Neutrophil (primary cell): ENCODE results near the genes FAM83G and MAP2K3.

DNA sequence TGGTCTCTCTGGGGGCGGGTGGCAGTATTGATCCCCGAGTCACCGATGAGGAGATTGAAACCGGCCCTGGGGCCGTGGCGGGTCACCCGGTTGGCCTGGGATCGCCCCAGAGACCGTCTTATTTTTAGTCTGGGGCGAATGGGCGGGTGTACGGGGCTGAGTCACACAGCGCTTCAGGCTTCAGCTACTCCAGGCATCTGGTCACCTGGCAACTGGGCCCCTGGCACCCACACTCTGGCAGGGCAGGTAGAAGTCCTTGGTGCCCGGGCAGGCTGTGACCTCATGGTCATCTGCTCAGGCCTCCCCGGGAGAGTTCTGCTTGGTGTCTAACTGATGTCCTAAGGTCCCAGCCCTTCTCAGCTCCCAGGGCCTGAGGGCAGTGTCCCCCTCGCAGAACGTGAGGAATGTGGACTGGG, 752 bp downstream of the MIEF2 start:
- PRO-cap, result no peak

- PRO-cap, result no peak
Measured at GRCh38 chr17:18569244-18569891, 74.8 kb downstream of the TBC1D28 start.

GRCh38 chr17:18994015-18994587, 10.5 kb downstream of the FAM83G start:
- PRO-cap, result no peak

GRCh38 chr17:19004629-19005084, at the start of gene FAM83G:
FAM83G (minus strand) TSS chr17:19004764.
- PRO-cap, result no peak

- PRO-cap, result no peak
Measured at GRCh38 chr17:19064278-19064784, 17.6 kb upstream of the GRAP start.

DNA sequence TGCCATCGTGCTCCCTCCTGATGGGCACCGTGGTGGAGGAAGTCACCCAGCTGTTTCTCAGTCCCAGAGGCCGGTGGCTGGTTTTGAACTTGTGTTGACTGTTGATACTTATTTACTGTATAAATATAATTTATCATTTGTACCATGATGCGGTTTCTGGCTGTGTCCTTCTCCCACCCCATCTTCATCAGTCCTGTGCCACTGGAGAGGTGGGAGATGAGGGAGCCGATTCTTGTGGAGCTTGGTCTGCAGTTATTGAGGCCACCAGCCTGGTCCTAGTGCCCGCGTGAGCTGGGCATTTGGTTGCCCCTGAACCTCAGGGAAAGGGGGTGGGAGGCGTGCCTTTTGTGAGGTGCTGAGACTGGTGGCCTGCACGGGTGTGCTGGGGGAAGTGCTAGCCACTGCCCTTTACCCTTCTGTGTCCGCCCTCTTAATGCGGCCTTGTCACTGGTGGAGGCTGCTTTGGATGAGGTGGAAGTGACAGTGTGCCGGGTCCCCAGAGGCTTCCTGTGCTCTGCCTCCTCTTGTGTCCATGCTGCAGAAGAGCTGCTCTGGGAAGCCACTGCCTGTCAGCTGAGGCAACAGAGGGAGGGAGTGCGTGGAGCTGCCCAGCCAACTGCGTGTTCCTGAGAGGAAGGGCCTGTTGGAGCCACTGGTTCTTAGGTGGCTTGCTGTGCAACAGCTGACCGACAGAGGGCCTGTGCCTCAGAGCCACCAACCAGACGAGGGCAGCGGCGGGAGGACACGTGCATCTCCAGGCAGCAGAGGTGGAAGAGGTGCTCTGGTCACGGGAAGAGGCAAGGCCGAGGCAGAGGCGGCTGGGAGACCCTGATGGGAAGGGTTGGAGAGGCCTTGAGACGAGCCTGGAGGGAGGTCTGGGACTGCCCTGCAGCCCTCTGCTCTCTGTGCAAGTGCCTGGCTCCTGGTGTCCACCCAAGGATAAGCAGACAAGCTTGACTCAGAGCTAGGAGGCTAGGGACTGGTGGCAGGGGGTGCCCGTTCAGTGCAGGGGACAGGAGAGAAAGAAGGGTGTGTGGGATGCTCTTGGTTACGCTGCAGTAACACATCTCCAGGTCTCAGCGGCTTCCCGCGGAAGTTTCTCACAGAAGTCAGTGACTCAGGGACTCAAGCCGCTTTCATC, 25.6 kb downstream of the B9D1 start:
- PRO-cap, result no peak

DNA sequence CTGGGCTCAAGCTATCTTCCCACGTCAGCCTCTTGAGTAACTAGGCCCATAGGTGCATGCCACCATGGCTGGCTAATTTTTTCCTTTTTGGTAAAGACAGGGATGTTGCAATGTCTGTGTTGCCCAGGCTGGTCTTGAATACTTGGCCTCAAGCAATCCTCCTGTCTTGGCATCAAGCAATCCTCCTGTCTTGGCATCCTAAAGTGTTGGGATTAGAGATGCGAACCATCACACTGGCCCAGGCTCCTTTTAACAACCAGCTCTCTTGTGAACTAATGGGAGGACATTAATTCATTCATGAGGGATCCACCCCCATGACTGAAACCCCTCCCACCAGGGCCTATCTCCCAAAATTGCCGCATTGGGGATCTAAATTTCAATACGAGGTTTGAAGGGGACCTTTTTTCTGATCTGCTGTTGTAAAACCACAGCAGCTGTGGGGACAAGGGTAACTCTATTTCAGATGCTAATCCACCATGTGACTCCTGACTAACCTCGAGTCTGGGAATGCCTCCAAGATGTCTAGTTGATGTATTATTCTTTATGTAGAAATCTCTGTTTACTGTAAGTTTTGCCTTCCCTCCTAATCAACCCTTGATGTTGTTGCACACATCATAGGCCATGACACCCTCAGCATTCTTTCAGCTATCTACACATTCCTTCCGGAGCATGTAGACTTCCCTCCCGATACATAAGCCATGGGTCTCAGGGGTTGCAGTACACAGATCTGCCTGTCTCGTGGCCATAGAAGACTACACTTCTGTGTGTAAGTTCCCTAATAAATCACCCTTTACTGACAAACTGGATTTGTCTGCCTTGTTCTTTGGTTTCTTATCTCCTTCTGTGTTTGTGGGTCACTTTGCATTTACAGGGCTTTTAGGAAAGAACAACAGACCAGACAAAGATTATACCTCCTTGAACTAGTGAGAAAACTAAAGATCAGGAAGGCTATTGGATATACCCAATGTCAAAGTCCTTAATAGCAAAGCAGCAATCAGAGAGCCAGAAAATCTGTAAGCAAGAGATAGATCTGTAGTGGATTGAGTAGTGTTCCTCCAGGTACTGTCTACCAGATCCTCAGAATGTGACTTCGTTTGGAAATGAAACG, 37.7 kb downstream of the RNF112 start:
- PRO-cap, result no peak

DNA sequence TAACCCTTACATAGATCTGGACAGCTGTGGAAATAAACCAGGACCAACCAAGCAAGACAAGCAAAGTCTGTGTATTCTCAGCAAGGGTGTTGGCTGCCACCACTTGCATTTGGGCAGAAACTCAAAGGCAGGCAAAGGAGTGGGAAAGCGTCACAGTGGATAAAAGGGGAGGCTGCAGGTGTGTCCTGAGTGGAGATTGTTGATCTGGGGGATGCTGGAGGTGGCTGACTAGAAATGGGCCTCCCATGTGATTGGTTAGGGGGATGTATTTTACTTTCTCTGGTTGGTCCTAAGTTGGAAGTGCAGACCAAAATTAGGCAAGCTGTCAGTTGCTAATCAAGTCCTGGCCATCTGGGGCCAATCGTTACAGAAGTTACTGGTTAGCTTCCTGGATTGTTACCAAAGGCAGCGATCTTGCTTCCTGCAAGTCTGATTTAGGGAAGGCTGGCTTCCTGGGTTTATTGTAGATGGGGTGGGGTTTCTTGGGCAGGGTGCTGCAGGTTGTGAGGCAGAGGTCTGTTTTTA, 36.6 kb downstream of the SLC47A1 start:
- PRO-cap, result no peak

GRCh38 chr17:19866907-19867247, 859 bp downstream of the ULK2 start:
- PRO-cap, result no peak

DNA sequence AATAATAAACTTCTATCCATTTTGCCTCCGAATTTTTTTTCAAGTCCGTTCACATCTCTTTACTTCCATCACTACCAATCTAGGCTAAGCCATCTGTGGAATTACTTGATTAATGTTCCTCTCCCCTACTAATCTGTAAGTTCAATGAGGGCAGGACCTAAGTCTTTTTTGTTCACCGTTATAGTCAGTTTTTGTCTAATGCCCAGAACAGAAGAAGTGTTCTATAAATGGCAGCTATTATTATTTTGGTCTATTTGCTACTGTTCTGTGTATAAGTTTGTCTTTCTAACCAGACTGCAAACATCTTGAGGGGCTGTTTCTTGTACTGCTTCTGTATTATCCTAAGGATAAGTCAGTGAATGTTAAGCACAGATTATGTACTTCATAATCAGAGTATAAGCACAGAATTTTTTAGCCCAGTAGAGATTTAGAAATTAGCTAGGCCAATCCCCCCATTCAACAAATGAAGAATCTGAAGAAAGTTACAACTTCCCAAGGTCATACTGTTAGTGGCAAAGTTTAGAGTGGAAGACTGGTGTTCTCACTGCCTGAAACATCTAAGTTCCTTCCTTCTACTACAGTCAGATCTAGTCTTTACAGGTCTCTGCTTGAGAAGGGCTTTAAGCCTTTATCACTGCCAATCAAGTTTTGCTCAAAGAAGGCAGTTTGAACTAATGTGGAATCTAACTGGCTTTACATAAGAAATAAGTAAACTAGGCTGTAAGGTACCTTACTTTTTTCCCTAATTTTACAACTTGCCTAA, 11.2 kb downstream of the AKAP10 start:
- PRO-cap, result no peak

DNA sequence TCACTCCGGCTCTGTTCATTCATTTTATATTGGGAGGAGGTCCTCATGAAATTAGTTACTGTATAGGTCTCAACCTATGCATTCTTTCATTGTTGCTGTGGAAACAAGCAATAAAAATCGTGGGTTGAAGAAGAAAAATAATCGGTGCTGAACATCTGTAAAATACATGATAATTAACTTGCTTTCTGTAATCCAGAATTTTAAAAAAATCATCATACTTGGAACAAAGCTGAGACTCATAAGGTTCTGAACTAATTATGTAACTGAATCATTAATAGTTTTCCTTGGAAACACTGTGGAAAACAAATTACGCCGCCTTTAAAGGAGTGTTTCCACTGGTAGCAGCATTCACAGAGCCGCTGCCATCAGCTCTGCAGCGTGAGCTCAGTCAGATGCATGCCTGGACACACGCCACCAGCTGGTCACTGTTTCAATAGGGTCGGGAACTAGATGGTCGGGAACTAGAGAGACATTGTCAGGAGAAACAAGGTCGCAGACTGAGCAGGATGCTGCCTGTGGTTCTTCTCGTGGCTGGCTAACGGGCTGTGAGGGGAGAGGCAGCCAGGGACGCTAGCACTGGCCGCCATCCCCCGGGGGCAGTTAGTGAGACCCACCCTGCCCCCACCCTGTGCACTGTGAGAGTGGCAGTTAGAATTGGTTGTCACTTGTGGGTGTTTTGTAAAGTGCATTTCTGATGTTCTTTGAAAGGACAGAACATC, 86.1 kb downstream of the SPECC1 start:
- PRO-cap, result no peak

DNA sequence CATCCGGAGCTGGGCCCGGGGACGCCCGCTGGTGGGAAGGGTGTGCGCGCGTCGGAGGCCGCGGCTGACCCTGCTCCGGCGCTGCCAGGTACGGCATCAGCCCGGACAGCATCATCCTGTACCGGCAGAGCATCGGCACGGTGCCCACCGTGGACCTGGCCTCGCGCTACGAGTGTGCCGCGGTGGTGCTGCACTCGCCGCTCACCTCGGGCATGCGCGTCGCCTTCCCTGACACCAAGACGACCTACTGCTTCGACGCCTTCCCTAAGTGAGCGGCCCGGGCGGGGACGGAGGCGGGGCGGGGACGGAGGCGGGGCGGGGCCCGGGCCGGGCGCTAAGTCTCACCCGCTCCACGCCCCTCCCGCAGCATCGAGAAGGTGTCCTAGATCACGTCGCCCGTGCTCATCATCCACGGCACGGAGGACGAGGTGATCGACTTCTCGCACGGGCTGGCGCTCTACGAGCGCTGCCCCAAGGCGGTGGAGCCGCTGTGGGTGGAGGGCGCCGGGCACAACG, 199.1 kb downstream of the USP22 start:
- PRO-cap, result no peak

DNA sequence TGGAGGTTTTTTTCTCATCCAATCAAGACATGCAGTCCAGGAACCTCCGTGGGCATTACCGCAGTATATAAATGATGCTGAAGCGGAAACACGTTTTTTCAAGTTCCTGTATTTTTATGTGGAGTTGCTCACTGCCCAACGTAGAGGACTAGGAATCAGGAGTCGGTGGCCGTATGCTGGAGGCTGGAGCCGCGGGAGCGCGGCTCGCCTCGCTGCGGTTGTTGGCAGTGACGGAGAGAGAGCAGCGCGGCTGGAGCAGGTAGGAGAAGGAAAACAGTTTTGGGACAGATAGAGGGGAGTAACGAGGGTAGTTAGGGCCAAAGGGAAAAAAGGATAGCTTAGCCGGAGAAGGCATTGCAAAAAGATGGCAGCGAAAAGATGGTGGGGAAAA, 174.4 kb downstream of the USP22 start:
- PRO-cap, result no peak

- PRO-cap, result no peak
Measured at GRCh38 chr17:21002494-21002979, 40.3 kb downstream of the USP22 start.

- PRO-cap, result no peak
Measured at GRCh38 chr17:21165922-21166955, 39.5 kb downstream of the DHRS7B start.

DNA sequence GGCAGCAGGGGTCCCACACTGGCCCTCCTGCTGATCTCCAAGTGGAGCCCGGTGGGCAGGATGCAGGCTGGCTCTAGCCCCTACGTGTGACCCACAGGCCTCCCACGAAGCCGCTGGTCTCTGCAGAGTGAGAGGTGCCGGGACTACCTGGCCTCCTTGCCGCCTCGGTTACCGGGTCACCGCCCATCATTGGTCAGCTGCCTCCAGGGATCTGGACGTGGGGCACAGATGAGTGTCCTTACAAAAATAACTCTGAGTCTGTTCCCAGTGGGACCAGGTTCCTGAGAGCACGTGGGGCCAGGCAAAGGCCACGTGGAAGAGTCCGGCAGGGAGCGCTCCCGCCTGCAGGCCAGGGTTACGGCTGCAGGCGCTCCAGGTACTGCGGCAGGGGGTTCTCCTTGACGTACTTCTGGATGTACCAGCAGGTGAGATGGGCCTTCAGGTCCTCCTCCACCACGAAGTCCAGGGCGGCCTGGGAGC, 10.2 kb downstream of the NATD1 start:
- PRO-cap, result no peak

- PRO-cap, result no peak
Measured at GRCh38 chr17:21273133-21273924, 11.2 kb upstream of the MAP2K3 start.

GRCh38 chr17:21284467-21285437, at the start of gene MAP2K3:
MAP2K3 (plus strand) TSS chr17:21284711.
- PRO-cap, result unidirectional peak, plus-strand start at chr17:21284711

- PRO-cap, result no peak
Measured at GRCh38 chr17:21297980-21298322, 13.4 kb downstream of the MAP2K3 start.

DNA sequence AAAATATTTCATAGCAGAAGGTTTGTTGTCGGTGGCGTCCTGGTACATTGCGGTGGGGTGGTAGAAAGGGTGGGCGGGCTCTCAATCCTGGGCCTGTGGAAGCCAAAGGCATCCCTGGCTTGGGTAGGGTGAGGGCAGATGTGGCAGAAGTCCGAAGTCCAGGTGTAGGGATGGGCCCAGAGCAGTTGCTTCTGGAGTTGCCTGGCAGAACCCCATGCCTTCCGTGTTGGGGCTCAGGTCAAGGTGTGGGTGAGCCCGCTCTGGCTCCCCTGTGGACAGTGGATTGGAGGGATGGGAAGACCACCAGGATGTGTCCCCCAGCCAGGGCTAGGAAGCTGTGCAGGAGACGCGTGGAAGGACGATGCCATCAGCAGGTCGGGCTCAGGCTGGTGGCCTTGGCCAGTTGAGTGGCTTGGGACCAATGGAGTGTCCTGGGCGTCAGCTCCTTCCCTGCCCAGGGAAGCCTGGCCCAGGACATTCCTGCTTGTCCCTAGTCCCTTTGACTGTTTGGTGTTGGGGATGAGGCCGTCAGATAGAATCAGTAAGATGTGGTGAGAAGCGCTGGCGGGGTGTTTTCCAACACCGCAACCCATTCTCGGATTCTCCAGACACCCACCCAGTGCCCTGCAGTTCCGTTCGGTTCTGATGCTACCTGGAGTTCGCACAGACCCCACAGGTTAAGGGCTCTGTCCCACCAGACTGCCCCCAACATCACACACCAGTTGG, 21.1 kb downstream of the MAP2K3 start:
- PRO-cap, result no peak